Brain (tissue), 1 donor: Measurements from ENCODE around the genes PRRC2A, C6orf47 and SAPCD1.

DNA sequence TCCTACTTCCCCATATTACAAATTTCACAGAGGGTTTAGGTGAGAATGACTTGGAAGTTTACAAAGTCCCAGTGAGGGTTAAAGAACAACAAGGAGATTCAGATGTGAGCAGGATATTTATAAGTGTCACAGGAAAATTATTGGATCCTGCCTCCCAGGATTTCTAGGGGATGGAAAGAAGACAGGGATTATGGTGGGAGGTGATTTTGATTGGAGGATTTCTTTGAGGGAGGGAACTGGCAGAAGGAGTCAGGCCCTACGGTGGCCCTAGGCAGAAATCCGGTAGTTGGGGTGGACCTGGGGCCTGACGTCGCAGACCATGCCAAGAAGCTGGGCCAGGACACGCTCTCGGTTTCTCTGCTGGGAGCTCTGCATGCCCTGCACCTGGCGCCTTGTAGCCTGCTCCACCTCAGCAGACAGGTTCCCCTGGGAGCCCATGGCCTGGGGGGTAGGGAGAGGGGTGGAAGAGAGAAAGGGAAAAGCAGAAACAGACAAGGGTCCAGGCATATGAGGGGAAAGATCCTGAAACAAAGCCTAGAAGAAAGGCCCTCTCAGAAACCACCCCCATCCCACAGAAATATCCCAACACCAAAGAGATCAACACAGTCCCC, 1.2 kb downstream of the ATP6V1G2 start:
- RRBS: no CpG with 5 or more reads among the region's 7 CpGs

- RRBS: no CpG with 5 or more reads among the region's 10 CpGs
These were observed 11.4 kb upstream of the LTA start for GRCh38 chr6:31560298-31561434.

DNA sequence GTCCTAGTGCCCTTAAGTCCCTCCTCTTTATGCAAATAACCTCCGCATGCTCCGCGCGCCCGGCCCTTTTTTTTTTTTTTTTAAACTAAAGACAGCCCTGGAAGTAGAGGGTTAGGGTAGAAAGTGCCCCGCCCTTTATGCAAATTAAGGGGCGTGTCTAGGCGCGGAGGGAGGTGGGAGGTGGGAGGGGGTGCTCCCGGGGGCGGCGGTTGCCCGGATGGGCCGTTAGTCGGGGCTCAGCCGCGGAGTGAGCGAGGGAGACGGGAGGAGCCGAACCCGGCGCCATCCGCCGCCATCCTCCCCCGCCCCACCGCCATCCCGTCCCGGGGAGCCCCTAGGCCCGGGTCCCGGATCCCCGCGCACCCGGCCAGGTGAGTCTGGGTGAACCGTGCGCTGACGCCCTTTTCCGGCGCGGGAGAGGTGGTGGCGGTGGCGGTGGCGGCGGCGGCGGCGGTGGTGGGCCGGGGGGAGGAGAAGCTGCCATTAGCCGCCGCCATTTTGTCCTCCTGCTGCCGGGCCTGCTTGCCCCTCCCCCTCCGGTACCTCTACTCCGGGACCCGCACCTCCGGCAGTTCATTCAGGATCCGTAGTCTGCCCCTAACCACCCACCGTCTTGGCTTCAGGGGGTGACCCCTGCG, at the start of gene PRRC2A:
TSS of gene PRRC2A (plus strand) at position 228 of the 638 bp plus-strand sequence.
- RRBS: 2% methylated on average over 31 of the region's 57 CpGs

DNA sequence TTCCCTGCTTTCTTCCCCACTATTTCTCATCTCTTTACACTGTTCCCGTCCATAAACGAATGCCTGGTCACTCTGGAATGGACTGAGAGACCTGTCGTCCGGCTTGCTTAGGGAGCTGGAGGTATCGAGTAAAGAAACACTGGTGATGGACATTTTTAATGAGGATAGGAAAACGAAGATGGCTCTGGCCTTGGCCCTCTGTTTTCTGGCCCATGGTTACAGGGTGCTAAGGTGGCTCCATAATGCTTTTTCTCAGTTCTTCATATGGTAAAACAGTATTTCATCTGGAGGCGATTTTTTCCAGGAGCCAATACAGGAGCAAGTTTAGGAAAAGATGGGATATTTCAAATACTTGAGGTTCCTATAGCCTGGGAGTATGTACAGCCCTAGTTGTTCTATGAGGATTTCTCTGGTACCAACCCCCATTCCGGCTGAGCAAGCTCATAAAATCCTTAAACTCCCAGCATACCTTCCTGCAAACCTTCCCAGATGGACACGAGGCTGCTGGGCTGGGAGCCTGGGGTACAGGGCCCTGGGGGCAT, 1.3 kb downstream of the PRRC2A start:
- RRBS: no CpG with 5 or more reads among the region's 9 CpGs

GRCh38 chr6:31636044-31636502, 15.6 kb downstream of the PRRC2A start:
- RRBS: 64% methylated on average over 2 of the region's 6 CpGs

DNA sequence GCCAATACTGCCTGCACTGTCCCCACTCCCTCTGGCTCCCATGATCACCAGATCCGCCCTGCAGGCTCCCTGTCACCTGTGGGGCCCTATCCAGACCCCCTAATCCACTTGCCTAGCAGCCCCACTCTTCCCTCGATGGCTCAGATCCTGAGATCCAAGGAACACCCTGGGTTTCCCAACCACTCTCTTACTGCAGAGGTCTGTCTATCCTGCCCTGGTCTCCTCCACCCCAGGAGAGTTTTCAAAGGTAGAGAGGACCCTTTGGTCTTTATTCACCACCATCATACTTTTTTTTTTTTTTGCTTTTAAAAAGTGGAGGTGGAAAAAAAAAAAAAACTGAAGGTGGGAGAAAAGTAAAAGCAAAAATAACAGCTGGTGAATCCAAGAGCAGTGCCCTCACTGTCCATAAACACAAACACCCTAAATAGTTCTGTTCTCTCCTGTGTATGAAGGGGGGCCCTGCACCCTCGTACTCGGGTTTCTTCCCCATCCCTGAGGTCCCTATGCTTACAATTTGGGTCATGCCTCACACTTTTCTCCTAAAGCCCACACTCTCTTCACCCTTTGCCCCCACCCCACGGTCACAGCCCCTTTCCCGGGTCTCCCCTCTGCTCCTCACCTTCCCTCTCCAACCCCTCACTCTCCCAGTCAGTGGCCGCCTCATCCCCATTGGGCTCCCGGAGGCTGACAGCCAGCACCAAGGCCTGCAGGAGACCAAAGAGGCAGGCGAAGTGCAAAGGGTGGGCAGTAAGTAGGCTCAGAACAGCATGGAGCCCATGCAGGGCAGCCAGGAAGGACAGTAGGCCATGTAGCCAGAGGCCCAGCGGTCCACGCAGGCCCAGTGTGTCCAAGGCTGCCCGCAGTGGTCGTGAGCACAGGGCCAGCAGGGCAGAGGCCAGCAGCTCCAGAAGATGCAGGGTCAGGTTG, 1.8 kb downstream of the C6orf47 start:
- RRBS: 64% methylated on average over 2 of the region's 13 CpGs

- RRBS: 3% methylated on average over 20 of the region's 41 CpGs
These were observed at the start of gene C6orf47 for GRCh38 chr6:31660660-31661319. TSS of gene C6orf47 (minus strand) at chr6:31660778.

DNA sequence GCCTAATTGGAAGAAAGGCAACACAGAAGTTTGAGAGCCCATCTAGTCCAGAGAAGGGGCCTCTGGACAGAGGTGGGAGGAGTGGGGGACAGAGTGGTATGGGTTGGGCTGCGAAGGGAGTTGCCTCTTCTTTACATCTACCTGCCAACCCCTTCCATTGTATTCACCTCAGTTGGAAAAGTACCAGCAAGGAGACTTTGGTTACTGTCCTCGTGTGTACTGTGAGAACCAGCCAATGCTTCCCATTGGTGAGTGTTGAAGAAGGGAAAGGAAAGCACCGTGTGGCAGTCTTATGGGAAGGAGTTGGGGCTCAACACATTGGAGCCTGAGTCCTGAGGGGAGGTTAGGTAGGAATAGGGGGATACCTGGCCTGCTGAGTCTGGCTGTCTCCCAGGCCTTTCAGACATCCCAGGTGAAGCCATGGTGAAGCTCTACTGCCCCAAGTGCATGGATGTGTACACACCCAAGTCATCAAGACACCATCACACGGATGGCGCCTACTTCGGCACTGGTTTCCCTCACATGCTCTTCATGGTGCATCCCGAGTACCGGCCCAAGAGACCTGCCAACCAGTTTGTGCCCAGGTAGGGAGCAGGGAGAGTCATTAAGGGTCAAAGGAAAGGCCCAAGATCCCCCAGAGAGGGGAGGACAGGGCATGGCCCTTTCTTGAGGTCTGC, 713 bp upstream of the LY6G5B start:
- RRBS: no CpG with 5 or more reads among the region's 8 CpGs

DNA sequence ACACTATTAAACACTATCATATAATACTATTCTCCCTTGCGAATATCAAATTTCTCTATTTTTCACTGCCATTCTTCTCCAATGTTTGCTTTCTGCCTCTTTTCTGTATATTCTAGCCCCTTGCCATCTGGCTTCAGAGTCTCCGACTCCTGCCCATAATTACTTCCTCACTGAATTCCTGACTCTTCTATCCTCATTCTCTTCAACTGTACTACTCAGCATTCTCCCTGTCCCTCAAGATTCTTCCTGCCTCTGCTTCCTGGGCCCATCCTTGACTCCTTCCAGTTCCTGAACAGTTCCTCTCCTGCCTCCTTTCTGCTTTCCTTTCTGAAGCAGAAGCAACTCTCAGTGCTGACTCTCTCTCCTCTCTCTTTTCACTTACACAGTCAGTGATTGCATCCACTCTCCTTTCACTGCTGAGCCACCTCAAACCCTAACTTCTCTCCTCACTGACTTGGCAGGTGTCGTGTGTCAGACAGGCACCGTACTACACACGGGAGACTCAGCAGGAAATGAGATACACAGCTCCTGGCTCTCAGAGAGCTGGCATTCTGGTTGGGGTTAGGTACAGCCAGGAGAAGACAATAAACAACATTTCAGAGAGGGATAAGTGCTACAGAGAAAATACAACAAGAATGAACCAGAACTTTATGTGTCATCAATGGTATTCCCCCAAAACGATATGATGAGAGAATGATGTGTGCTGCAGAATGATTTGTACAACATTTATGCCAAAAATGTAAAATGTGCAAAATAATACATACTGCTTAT, 5.6 kb downstream of the ABHD16A start:
- RRBS: no CpG with 5 or more reads among the region's 6 CpGs

GRCh38 chr6:31701577-31702457, 1.3 kb downstream of the ABHD16A start:
- RRBS: no CpG with 5 or more reads among the region's 9 CpGs

GRCh38 chr6:31713691-31714384, 1.3 kb upstream of the LY6G6D start:
- RRBS: no CpG with 5 or more reads among the region's 9 CpGs

GRCh38 chr6:31731847-31732645, 2.9 kb upstream of the DDAH2 start:
- RRBS: no CpG with 5 or more reads among the region's 9 CpGs

GRCh38 chr6:31734472-31735510, 1.5 kb downstream of the CLIC1 start:
- RRBS: no CpG with 5 or more reads among the region's 22 CpGs

DNA sequence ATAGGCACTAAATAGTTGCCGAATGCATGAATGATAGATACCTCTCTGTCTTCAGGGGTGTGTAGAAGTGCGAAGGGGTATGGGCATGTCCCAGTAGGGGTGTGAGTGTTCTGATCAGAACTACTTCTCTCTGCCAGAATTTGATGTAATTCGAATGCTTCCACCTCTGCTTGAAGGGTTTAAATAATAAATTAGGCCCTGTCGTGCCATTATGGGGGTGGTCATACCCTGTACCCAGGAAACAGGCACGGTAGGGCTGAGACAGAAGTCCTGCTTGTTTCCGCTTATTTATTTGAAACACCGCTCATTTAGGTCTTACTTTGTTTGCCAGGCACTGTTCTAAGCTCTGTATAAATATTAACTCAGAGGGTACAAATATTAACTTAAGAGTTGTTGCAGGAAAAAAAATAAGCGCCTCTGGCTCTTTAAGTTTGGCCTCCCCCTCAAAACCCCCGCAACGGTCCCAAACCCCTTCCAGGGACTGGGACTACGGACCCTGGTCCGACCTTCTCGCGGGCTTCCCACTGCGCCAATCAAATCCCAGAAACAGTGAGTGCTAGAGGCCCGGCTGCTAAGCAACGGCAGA, 489 bp upstream of the MSH5 start:
- RRBS: no CpG with 5 or more reads among the region's 17 CpGs

- RRBS: no CpG with 5 or more reads among the region's 4 CpGs
These were observed at the start of gene SAPCD1 for GRCh38 chr6:31762471-31762804. TSS of gene SAPCD1 (plus strand) at chr6:31762656.

- RRBS: no CpG with 5 or more reads among the region's 57 CpGs
These were observed 1.8 kb downstream of the HSPA1A start for GRCh38 chr6:31816852-31817903.

GRCh38 chr6:31817904-31818174, 2.5 kb downstream of the HSPA1A start:
- RRBS: no CpG with 5 or more reads among the region's 1 CpG

- RRBS: 70% methylated on average over 2 of the region's 19 CpGs
These were observed 5.9 kb downstream of the HSPA1A start for GRCh38 chr6:31821250-31821606.

GRCh38 chr6:31831533-31831933, 4.0 kb downstream of the HSPA1B start:
- RRBS: no CpG with 5 or more reads among the region's 12 CpGs

DNA sequence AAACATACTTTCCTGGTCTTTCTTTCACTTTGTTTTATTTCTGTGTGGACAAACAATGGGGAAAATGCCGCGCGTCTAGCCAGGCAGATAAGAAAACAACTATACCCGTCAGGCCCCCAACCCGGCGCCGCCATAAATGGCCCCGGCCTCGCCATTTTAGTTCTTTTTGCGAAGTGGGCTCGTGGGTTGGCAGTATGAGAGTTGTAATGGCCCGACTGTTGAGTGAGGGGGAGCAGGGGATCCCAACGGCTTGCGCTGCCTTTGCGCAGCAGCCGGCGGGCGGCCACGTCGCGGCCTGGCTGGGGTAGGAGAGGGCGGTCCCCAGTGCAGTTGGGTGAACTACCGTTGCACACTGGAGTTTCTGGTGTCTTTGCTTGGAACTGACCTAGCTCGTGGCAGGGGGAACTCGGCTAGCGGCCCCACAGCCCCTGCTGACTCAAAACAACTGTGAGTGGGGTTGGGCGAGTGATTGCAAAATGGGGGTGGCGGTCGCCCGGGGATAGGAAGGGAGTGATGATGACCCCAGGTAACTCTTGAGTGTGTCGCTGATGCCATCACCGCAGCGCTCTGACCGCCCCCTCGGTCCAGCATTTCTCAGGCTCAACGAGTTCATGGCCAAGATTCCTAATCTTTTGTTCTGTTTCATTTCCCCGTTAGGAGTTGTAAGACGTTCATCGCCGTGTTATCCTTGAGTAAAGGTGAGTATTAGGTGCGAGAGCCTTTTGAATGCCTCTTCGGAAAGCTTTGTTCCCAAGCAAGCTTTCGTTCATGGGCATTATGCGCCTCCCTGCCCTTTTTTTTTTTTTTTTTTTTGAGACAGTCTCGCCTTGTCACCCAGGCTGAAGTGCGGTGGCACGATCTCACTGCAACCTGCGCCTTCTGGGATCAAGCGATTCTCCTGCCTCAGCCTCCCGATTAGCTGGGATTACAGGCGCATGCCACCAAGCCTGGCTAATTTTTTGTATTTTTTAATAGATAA, 7.5 kb downstream of the HSPA1B start:
- RRBS: no CpG with 5 or more reads among the region's 51 CpGs